GM23338 (cell line): ENCODE results near the genes EIF4A1 and NAA38.

DNA sequence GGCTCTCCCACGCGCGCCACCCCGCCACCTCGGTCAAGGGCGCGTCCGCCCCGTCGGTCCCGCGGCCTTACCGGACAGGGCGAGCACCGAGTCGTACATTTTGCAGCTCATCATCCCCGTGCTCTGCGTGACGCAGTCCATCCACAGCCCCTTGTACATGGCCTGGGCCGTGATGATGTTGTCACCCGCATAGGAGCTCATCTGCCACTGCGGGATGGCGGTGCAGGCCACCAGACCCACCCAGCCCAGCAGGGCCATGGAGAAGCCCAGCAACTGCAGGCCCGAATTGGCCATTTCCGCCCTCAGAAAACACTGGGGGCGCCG lies 566 bp downstream of the CLDN7 start:
- PRO-cap = no peak
- RAMPAGE, long total RNA = no peak

GRCh38 chr17:7280071-7280416 lies 1.5 kb upstream of the SLC2A4 start:
- PRO-cap = bidirectional peak, plus-strand start at chr17:7280567, minus-strand start at chr17:7280290
- RAMPAGE, long total RNA = no peak

DNA sequence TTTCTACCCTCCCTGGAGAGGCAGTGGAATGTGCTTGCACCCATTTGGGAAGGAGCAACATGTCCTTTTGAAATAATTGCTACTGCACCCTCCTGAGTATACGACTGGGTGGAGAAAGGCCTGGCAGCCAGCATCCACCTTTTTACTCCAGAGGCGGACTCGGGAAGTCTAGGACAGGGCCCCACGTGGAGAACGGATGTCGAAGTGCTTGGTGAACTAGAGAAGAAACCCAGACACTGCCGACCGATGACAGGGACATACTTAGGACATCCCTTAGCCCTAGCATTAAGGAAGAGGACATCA lies 3.8 kb downstream of the YBX2 start:
- PRO-cap = no peak
- RAMPAGE, long total RNA = no peak

GRCh38 chr17:7309356-7309873 lies 2.0 kb downstream of the EIF5A start:
- PRO-cap = bidirectional peak, plus-strand start at chr17:7309383, minus-strand start at chr17:7309114
- RAMPAGE, long total RNA = start-site peak on the plus strand at chr17:7309637-7309770, 899 and 247 reads in 2 replicates

DNA sequence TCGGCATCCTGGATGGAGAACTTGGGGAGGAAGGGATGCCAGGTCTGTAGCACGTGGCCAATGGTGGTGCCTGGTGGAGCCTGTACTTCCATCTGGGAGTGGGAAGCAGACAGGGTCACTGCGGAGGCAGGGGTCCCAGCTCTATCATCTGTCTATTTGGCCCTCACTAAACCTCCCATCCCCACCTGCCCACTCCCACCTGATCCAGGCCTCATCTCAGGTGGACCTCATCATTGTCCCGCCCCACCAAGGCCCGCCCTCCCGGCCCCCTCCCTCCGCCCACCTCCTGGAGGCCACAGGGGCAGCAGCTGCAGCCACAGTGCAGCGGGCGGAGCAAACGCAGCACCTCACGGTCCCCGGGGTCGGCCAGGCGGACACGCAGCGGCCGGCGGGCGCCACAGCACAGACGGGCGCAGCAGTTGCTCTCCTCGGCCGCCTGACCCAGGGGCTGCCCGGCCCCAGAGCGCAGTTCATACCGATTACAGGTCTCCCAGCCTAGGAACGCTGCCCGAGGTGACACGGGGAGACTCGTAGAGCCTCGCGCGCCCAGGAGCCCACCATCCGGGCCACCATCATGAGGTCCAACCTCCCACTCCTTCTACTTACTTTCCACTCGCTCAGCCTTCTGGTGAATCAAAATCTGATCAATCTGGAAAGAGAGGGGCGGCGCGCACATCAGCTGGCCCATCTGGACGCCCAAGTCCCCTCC lies 1.3 kb downstream of the PLSCR3 start:
- PRO-cap = bidirectional peak, plus-strand start at position 317 of the sequence, minus-strand start at position 132 of the sequence
- RAMPAGE, long total RNA = no peak

DNA sequence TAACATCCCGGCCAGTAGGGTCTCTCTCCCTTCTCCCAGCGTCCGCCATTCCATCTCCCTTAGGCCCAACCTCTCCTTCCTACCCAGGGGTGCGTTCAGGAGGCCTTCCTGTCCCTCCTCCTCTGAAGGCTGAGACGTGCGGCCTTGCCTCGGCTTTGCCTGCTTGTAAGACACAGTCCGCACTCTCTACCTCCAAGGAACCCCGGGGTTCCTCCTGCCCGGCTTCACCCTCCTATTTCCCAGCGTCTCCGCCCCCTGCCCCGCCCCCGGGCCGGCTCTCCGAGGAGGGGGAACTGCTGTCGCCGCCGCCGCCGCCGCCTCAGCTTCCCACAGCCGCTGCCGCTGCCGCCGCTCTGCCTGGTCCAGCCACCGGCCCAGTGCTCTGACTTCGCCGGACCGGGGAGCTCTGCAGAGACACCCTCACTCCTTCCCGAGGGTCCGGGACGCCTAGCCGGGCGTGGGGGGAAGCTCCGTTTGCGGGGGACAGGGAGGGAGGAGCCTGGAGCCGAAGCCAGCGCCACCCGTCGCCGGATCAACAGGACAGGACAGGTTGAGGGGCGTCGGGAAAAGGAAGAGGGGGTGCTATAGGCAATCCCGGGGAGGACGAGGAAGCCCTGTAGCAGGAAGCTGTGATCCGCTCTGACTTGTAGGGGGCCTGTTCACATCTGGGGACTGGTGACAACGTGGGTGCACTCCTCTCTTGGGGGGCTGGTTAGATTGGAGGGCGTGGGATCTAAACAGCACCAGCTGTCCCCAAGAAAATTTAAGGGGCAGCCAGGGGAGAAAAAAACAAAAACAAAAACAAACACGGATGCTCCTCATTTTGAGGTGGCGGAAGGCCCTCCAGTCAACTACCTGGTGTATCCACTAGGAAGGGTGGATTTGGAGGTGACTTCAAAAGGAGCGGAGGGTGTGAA lies 1.1 kb upstream of the FGF11 start:
- PRO-cap = bidirectional peak, plus-strand start at position 330 of the sequence, minus-strand start at position 167 of the sequence
- RAMPAGE, long total RNA = start-site peak on the plus strand centred at position 623 of the sequence, 683 bp wide, 19 and 7 reads in 2 replicates

- PRO-cap = bidirectional peak, plus-strand start at chr17:7445565, minus-strand start at chr17:7445411; bidirectional peak, plus-strand start at chr17:7445916, minus-strand start at chr17:7445793
- RAMPAGE, long total RNA = no peak
Measured at GRCh38 chr17:7445205-7445998, 541 bp downstream of the CHRNB1 start.

GRCh38 chr17:7458818-7459473 lies 14.1 kb downstream of the CHRNB1 start:
- PRO-cap = no peak
- RAMPAGE, long total RNA = no peak

DNA sequence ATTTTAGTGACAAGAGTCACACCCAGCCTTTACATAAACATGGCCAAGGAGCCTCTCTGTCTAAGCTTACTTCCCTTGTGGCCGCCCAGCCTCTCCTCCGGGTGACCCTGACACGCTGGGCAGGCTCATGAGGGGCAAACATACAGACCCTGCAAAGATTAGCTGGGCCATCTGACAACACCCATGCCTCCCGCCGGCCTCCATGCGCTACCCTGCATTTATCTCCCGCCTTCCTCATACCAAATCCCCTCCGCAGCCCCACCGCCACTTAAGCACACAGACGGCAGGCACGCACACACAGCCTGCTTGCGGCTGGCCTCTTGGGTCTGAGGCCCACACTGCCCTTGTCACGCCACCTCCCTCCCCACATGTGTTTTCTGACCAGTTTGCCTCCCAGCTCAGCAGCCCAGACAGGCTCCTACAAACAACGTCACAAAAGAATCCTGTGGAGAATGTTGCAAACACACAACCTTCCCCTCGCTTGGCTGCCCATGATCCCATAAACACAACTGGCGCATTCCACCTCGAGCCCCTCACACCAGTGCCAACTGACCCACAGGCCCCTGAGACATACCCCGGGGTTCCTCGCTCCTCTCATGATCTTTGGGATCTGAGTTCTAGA lies 1.5 kb downstream of the ZBTB4 start:
- PRO-cap = no peak
- RAMPAGE, long total RNA = no peak

DNA sequence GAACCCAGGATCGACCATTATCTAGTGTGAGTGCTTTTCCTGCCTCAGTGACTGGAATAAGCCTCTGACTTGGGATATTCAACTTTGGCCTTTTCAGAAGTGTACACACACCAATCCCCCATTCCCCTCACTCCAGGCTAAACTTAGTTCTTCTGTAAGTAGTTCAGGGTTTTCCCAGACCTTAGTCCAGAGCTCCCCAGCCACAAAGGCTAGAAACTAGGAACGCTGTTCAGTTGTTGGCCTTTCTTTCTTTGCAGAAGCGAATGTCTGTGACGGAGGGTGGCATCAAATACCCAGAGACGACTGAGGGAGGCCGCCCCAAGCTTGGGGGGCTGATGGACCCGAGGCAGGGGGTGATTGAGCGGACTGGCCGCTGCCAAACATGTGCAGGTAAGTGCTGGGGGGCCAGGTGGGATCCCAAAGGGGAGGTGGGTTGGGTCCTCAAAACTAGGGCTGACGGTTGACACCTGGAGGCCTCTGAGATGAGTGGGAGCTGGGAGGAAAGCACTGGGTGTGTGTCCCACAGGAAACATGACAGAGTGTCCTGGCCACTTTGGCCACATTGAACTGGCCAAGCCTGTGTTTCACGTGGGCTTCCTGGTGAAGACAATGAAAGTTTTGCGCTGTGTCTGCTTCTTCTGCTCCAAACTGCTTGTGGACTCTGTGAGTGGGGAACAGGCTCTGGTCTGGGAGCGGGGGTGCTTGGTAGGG lies 14.6 kb downstream of the SLC35G6 start:
- PRO-cap = no peak
- RAMPAGE, long total RNA = no peak

DNA sequence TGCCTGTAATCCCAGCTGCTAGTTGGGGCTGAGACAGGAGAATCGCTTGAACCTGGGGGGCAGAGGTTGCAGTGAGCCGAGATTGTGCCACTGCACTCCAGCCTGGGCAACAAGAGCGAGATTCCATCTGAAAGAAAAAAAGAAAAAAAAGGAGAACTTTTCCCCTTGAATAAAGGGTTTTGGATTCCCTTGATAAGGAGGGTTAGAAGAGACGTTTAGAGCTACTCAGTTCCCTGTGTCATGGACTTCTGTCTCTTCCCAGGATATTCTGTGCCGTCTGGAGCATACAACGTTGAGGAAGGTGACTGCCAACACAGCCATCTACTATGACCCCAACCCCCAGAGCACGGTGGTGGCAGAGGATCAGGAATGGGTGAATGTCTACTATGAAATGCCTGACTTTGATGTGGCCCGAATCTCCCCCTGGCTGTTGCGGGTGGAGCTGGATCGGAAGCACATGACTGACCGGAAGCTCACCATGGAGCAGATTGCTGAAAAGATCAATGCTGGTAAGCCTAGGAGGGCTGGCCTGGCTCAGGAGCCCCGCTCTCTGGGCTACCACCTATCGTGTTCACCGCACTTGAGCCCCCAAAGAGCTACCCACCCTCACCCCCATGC lies 27.5 kb downstream of the SLC35G6 start:
- PRO-cap = no peak
- RAMPAGE, long total RNA = no peak

GRCh38 chr17:7572266-7573121 lies at the start of gene EIF4A1:
Gene EIF4A1, plus strand, starts transcription at chr17:7572825.
- PRO-cap = bidirectional peak, plus-strand start at chr17:7572828, minus-strand start at chr17:7572421
- RAMPAGE, long total RNA = start-site peak on the plus strand at chr17:7572777-7572861, 5,216 and 1,021 reads in 2 replicates

DNA sequence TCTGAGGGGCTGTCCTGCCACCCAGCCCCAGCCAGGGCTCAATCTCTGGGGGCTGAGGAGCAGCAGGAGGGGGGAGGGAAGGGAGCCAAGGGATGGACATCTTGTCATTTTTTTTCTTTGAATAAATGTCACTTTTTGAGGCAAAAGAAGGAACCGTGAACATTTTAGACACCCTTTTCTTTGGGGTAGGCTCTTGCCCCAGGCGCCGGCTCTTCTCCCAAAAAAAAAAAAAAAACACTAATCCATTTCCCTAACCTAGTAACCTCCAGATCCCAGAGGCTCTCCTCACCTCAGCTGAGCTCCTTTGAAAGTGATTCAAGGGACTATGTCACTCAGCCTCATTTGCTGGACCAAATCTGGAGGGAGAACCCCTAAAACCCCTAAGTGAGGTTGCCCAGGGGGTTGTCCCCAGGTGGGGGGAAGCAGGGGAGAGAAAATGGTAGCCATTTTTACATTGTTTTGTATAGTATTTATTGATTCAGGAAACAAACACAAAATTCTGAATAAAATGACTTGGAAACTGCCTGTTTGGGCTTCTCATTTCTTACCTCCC lies 880 bp upstream of the CD68 start:
- PRO-cap = no peak
- RAMPAGE, long total RNA = no peak

- PRO-cap = bidirectional peak, plus-strand start at chr17:7583043, minus-strand start at chr17:7583016
- RAMPAGE, long total RNA = no peak
Measured at GRCh38 chr17:7582651-7583201, 926 bp upstream of the MPDU1 start.

- PRO-cap = no peak
- RAMPAGE, long total RNA = no peak
Measured at GRCh38 chr17:7669041-7669572, 18.2 kb downstream of the TP53 start.

DNA sequence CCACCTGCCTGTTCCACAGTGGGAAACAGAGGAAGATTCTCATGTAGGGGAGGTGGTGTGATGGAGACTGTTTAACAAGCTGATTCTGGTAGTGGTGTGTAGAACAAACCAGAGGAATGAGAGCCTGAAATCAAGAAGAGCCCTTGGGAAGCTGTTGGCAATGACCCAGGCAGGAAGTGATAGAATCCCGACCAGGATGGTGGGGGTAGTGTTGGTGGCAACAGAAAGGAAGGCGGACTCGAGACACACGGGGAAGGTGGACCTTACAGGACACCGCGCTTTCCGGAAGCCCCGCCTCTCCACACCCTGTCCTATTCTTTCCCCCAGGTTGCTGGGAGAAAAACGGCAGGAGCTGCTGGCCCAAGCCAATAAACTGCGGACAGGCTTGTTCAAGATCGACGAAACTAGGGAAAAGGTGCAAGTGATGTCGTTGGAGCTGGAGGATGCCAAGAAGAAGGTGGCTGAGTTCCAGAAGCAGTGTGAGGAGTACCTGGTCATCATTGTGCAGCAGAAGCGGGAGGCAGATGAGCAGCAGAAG lies 30.0 kb upstream of the KDM6B start:
- PRO-cap = no peak
- RAMPAGE, long total RNA = no peak

GRCh38 chr17:7835282-7836217 lies 1.5 kb downstream of the KDM6B start:
- PRO-cap = bidirectional peak, plus-strand start at chr17:7835675, minus-strand start at chr17:7835488; bidirectional peak, plus-strand start at chr17:7835822, minus-strand start at chr17:7835920; bidirectional peak, plus-strand start at chr17:7836058, minus-strand start at chr17:7836052
- RAMPAGE, long total RNA = no peak

- PRO-cap = bidirectional peak, plus-strand start at chr17:7857316, minus-strand start at chr17:7857211; bidirectional peak, plus-strand start at chr17:7857711, minus-strand start at chr17:7857482
- RAMPAGE, long total RNA = start-site peak on the minus strand at chr17:7857159-7857257, 247 and 24 reads in 2 replicates; start-site peak on the minus strand at chr17:7857518-7857575, 419 and 18 reads in 2 replicates
Measured at GRCh38 chr17:7856969-7857814, at the start of gene NAA38. Gene NAA38, minus strand, starts transcription at chr17:7857559.

DNA sequence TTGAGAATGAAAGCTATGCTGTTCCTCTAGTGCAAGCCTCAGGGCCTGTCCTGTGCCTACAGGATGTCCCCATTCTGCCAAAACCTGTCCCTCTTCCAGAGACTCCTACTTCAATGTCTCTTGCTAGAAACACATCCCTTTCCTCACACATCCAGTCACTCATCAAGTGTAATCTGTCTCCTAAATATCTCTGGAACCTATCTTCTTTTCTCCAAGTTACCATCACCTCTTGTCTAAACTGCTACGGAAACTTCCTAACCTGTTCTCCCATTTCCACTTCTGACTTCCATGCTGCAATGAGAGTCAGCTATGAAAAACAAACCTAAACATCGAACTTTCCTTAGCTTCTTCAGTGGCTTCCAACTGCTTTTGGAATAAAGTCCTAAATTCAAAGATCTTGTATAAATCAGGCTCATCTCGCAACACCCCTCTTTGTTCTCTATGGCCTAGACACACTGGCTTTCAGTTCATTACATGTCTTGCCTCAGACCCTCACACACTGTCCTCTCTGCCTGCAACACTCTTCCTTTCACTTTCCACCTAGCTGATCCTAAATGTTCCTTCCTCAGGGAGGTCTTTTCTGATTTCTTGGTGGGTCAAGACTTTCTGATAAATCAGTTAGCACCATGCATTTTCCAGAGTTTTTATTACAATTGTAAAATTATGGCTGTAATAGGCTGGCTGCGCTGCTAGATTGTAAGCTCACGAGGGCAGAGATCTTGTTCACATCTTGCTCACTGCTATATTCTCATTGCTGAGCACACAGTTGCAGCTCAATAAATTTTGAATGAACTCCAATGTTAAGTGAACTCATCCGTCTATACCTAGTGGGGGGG lies 3.9 kb downstream of the CYB5D1 start:
- PRO-cap = no peak
- RAMPAGE, long total RNA = no peak

- PRO-cap = no peak
- RAMPAGE, long total RNA = no peak
Measured at GRCh38 chr17:7883648-7884283, 4.8 kb upstream of the CHD3 start.